Cerebellum (tissue), 5 donors: ENCODE measurements around a stretch of chr2.

DNA sequence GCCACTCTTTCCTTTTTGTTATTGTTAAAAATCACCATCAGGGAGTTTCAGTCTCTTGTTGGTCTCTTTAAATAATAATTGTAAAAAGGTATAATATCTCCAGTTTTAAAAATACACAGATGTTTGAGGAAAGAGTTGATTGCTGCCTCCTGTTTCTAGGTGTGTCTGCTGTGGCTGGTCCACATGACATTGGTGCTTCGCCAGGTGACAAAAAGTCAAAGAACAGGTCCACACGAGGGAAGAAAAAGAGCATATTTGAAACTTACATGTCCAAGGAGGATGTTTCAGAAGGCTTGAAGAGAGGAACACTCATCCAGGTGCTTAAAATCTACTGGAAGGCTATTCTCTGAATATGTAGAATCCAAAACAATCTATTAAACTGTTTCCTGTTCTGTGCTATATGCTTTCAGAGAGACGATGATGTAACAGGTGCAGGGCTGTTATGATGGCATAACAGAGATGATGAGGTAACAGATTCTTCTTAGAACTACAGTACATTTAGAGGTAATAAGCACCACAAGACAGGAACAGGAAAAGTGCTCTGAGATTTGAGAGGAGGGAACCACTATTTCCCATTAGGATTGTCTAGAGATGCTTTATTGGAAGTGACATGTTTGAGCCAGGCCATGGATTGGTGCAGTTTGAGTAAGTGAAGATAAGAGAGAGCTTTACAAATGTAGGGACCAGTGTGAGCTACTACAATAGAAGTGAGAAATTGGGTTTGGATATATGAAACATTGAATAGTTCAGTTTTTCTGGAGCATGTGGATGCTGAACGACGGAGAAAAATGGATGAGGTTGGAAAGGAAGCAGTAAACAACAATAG, 54.1 kb downstream of the DIS3L2 start:
- PRO-cap, 3 experiments, result no peak in any of the 3 experiments
- RAMPAGE, long total RNA, result no peak

DNA sequence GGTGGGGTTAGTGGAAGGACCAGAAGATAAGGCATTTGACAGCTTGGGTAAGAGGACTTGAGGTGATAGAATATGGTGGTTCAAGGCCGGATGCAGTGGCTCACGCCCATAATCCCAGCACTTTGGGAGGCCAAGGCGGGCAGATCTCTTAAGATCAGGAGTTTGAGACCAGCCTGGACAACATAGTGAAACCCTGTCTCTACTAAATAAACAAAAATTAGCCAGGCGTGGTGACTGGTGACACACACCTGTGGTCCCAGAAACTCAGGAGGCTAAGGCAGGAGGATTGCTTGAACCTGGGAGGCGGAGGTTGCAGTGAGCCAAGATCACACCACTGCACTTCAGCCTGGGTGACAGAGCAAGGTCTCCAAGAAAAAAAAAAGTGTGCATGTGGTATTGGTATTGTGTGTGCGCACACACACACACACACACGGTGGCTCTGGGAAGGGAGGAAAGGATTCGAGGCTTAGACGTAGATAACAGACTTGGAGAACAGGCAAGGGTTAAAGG, 173.0 kb downstream of the DIS3L2 start:
- PRO-cap, 3 experiments, result no peak in any of the 3 experiments
- RAMPAGE, long total RNA, result no peak

- PRO-cap, 3 experiments, result no peak in any of the 3 experiments
- RAMPAGE, long total RNA, result no peak
These were observed 11.9 kb upstream of the ALPI start for GRCh38 chr2:232444123-232444438.

- PRO-cap, 3 experiments, result no peak in any of the 3 experiments
- RAMPAGE, long total RNA, result no peak
These were observed 14.5 kb upstream of the ECEL1 start for GRCh38 chr2:232502060-232502511.

DNA sequence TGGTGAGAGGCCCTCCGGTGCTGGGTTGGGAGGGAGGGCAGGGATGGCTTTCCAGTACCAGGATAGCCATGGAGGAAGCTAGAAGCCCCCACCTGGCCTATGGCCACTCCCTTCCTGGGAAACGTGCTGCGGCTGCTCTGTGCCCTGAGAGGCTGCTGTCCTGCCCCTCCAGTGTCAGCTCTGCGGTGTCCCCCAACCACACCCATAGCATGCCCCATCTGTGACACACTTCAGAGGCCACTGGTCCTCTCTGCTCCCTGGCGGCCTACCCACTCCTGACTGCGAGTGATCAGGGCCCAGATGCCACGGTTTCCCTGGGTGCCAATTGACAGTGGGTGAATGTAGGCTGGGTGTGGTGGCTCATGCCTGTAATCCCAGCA, 703 bp downstream of the CHRND start:
- PRO-cap, 3 experiments, result no peak in any of the 3 experiments
- RAMPAGE, long total RNA, result no peak

DNA sequence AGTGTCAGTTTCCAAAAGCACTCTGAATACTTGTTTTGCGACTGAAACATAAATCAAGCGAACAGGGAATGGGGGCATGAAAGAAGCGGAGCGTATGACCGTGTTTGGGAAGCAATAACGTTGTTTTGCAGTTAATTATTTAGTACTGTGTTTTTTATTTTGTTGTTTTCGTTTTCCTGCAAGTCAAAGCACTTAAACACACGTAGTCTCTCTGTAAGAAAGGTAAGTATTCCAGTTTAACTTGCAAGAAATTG, 882 bp downstream of the GIGYF2 start:
- PRO-cap, 3 experiments, result no peak in any of the 3 experiments
- RAMPAGE, long total RNA, result no peak

- PRO-cap, 3 experiments, result no peak in any of the 3 experiments
- RAMPAGE, long total RNA, result no peak
These were observed 27.5 kb downstream of the KCNJ13 start for GRCh38 chr2:232748877-232749287.

DNA sequence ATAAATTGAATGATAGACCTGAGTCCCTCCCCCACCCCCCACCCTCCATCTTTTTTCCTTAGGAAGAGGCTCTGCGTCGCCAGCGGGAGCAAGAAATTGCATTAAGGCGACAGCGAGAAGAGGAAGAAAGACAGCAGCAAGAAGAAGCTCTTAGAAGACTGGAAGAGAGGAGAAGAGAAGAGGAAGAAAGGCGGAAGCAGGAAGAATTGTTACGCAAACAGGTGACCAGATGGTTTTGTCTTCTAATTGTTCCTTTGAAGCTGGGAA, 43.3 kb upstream of the KCNJ13 start:
- PRO-cap, 3 experiments, result no peak in any of the 3 experiments
- RAMPAGE, long total RNA, result no peak

DNA sequence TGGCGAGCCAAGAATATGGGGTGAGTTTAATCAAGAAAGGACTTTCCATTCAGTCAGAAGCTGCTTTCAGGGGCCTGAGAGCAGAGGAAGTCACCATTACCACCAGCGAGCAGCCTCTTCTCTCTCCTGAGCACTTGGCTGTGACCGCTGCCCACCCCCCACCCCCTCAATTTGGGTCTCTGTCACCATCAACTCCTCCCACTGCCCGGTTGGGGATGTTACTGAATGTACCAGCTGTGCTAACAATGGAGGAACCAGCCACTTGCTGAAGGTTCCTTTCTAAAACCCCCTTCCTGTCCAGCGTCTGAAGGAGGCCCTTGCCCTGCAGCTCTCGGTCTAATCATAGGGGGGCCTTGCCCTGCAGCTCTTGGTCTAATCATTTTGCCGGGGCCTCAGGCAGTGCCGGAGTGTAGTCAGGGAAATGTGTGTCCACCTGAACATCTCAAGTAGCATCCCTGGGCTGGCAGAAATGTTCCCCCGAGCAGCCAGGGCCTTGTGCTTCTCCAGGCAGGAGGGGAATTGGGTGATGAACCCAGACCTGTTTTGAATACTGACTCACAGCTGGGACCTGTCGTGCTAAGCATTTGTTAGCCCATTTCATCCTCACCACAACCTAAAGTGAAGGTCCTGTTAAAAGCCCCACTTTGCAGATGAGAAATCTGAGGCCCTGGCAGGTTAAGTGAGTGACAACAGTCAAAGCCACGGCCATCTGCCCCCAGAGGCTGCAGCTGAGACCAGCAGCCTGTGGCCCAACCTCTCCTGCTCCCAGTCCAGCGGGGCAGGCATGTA, 1.1 kb downstream of the INPP5D start:
- PRO-cap, 3 experiments, result no peak in any of the 3 experiments
- RAMPAGE, long total RNA, result no peak

GRCh38 chr2:233061857-233062436, 1.8 kb downstream of the INPP5D start:
- PRO-cap, 3 experiments, result no peak in any of the 3 experiments
- RAMPAGE, long total RNA, result no peak

- PRO-cap, 3 experiments, result peak in 2 of 3 experiments; most common minus-strand start chr2:233063413 (in 2)
- RAMPAGE, long total RNA, result no peak
These were observed 3.2 kb downstream of the INPP5D start for GRCh38 chr2:233063216-233063843.

DNA sequence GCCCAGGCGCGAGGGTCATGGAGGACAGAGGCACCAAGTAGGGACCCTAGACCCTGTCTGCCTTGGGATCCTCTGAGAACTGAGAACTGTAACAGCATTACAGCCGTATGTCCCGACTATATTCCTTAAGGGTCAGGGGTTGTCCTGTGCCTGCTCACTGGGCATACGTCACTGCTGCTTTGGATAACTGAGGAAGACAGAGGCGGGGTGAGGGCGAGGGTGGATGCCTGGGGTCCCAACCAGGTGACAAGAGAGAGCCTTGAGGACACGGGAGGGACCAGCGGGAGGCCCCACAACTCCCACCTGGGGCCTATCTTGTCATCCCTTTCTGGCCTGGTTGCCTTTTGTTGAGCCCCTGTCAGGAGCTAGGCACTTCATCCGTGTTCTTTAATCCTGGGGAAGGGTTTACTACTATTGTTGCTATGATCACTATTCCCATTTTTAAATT, 28.8 kb downstream of the INPP5D start:
- PRO-cap, 3 experiments, result no peak in any of the 3 experiments
- RAMPAGE, long total RNA, result no peak

GRCh38 chr2:233100573-233101352, 40.6 kb downstream of the INPP5D start:
- PRO-cap, 3 experiments, result no peak in any of the 3 experiments
- RAMPAGE, long total RNA, result no peak

- PRO-cap, 3 experiments, result no peak in any of the 3 experiments
- RAMPAGE, long total RNA, result no peak
These were observed 87.9 kb downstream of the INPP5D start for GRCh38 chr2:233148012-233148386.

GRCh38 chr2:233252241-233252811, 853 bp downstream of the ATG16L1 start:
- PRO-cap, 3 experiments, result peak in 1 of 3 experiments; most common minus-strand start chr2:233252439 (in 1)
- RAMPAGE, long total RNA, result no peak

- PRO-cap, 3 experiments, result no peak in any of the 3 experiments
- RAMPAGE, long total RNA, result no peak
These were observed 16.2 kb downstream of the ATG16L1 start for GRCh38 chr2:233267460-233268212.

- PRO-cap, 3 experiments, result no peak in any of the 3 experiments
- RAMPAGE, long total RNA, result no peak
These were observed 18.8 kb downstream of the ATG16L1 start for GRCh38 chr2:233270227-233270704.

GRCh38 chr2:233275441-233276078, 24.1 kb downstream of the ATG16L1 start:
- PRO-cap, 3 experiments, result no peak in any of the 3 experiments
- RAMPAGE, long total RNA, result no peak

- PRO-cap, 3 experiments, result no peak in any of the 3 experiments
- RAMPAGE, long total RNA, result no peak
These were observed 22.6 kb upstream of the DGKD start for GRCh38 chr2:233331520-233332177.

DNA sequence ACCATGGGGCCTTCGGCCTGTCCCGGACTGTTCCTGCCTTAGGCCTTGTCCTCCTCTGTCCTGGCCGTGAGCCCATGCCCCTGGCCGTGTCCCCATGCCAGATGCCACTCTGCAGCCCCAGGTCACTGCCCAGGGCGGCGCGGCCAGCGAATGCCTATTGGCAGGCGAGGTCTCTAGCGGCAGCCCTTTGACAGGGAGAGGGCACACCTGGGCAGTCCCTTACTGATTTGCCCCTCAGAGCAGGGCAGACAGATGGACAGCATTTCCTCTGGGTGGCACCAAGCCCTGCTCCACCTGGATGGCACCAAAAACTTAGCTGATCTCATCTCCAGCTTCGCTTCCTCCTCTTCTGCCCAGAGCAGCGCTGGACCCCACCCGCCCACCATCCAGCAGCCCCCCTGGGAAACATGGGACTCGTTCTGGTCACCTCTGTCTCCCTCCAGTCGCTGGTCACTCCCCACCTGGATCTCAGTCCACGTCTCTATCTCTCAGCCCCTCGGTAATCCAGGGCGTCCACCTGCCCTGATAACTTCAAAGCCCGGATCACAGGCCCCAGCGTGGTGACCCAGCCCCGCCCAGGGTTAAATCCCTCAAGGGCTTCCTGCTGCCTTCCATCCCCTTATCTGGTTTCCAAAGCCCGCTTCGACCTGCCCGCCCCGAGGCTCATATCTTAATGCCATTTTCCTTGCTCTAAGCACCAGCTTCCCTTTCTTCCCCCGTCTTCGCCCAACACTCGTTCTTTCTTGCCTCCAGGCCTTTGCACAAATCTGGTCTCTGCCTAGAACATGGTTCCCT, 905 bp upstream of the DGKD start:
- PRO-cap, 3 experiments, result no peak in any of the 3 experiments
- RAMPAGE, long total RNA, result no peak